Suprapubic skin (tissue), 4 donors: ENCODE measurements around a stretch of chr22.

DNA sequence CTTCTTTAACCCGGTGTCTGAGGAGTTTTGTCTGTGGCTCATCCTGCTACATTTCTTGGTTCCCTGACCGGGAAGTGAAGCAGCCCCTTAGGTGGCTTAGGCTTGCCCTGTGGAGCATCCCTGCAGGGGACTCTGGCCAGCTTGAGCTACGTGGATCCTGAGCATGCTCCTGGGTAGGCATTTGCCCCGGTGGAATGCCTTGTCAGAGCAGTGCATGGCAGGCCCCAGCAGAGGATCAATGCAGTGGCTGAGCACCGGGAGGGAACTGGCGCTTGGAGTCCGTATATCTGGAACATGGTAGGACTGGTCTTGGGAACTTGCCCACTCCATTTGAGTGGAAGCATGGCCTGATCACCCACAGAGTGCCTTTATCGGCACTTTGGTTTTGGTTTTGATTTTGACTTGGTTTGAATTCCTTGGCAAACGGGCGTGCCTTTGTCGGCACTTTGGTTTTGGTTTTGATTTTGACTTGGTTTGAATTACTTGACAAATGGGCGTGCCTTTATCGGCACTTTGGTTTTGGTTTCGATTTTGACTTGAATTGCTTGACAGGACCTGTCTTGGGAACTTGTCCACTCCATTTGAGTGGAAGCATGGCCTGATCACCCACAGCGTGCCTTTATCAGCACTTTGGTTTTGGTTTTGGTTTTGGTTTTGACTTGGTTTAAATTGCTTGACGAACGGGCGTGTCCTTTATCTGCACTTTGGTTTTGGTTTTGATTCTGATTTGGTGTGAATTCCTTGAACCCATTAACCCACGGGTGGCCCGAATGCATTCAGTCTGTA is 21.3 kb downstream of the C22orf42 start:
- PRO-cap, result no peak
- RAMPAGE, long total RNA, 4 experiments, result no peak in any of the 4 experiments

DNA sequence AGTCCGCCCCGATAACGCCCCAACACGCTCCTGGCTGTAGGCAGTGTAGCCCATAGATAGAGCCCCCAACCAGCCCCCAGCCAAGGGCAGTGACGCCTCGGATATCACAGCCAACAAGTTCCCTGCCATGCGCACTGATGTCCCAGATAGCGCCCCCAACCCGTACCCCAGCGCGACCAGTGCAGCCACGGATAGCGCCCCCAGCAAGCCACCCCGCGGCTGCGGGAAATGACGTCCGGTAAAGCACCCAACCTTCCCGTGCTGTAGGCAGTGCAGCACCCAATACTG is 792 bp downstream of the RFPL2 start:
- PRO-cap, result no peak
- RAMPAGE, long total RNA, 4 experiments, result no peak in any of the 4 experiments

DNA sequence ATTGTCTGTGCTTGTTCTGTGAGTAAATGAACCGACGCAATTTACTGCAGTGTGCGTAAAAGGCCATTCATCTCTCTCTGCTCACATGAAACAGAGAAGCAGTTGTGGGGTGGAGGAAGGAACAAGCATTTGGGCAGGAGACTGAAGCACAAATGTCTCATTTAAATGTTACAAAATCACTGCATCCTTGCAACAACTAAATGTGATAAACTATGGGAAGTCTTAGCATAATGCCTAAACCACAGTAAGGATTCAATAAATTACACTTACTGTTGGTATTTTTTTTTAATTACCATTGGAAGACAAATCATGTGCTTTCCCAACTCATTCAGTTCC is 21.5 kb upstream of the RFPL2 start:
- PRO-cap, result no peak
- RAMPAGE, long total RNA, 4 experiments, result no peak in any of the 4 experiments

DNA sequence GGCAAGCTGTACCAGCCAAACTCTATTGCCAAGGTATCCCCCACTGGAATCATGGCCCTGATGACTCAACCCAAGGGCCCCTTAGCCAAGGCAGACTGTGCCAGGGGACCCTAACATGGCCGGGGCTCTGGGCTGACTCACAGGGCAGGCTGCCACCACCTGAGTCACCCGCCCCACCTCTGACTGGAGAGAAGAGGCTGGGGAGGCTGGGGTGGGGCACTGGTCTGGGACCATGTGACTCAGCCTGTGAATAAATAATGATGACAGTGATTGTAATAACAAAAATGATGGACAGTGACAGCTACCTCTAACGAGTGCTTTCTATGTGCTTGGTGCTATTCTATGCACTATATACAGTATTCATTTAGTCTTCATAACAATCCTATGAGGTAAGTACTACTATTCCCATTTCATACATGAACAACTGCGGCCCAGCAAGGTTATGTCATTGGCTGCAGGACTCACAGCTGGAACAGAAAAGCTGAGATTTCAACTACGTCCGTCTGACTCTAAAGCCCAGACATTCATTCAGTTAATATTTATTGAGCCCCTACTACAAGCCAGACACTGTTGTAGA is 84.2 kb downstream of the FBXO7 start:
- PRO-cap, result no peak
- RAMPAGE, long total RNA, 4 experiments, result no peak in any of the 4 experiments

GRCh38 chr22:32619497-32620049 is 145.0 kb downstream of the FBXO7 start:
- PRO-cap, result no peak
- RAMPAGE, long total RNA, 4 experiments, result no peak in any of the 4 experiments

GRCh38 chr22:32652400-32652904 is 149.1 kb upstream of the TIMP3 start:
- PRO-cap, result no peak
- RAMPAGE, long total RNA, 4 experiments, result no peak in any of the 4 experiments

DNA sequence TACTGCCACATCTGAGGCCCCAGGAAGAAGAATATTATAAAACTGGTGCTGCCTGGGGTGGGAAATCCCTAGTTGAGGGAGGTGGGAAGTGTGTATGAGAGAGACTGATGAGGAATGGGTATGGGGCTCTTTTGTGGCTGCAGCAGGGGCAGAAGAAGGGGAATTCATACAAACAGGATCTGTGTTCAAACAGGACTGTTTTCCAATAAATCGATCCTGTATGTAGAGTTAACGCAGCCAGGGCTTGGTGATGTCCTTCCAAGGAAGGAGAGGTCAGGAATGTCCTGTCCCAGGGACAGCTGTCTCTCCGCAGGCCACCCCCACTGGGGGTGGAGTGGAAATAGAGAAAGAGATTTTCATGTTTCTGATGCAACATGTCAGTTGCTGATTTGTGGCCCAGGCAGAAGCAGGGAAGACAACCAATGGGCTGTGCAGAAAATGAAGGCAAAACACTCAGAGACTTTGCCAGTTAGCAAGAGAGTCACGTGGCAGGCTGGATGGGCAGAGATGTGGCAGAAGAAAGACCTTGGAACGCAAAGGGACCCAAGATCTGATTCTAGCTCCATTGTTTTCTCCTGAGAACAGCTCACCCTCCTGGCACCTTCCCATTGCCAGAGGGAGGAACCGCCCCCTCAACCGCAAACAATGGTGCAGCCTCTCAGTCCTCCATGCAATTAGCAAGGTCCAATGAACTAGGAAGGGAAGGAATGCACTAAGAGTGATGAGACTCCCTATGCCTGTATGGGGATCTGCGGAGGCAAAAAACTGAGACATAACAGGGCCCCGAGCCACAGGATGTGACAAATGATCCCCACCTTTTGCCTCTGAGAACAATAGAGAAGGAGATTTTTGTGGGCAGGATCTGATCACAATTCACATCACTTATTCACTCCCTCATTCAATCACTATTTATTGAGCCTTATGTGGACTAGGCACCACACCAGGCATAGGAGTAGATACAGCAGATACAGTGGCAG is 71.0 kb downstream of the SYN3 start:
- PRO-cap, result no peak
- RAMPAGE, long total RNA, 4 experiments, result no peak in any of the 4 experiments

- PRO-cap, result no peak
- RAMPAGE, long total RNA, 4 experiments, result no peak in any of the 4 experiments
Measured at GRCh38 chr22:33271394-33271911, 213.3 kb upstream of the SYN3 start.

- PRO-cap, result no peak
- RAMPAGE, long total RNA, 4 experiments, result no peak in any of the 4 experiments
Measured at GRCh38 chr22:33335641-33336313, 277.6 kb upstream of the SYN3 start.

DNA sequence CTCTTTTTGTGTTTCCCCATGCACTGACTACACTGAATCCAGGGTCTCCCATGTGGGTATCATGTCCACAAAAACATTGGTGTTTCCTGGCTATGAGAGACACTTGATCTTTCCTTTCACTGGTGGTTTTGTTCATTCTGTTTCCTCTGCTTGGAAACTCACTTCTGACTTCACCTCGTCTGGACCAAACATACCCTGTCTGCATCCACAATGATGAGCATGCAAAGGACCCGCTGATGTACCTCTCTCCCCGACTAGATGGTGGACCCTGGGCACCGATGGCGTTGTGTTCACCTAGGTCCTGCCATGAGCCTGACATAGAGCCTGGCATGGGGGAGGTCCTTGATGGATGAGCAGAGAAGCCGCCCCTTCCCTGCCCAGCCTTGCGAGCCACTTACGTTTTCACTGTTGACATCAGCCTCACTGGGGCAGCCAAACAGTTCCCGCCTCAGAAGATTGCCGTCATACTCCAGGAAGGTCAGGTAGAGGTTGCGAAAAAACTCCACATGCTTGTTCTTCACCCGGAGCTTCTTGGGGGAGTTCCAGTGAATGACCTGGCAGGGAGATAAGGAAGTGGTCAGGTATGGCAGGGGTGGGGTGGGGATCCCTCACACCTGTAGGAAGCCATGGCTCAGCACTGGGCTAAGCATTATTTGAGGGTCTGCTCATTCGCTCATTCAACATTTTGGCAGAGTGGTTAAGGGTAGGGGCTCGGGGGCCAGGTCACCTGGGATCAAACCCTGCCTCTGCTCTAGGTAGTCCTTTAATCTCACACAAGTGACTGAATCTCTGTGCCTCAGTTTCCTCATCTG is 279.3 kb upstream of the SYN3 start:
- PRO-cap, result no peak
- RAMPAGE, long total RNA, 4 experiments, result no peak in any of the 4 experiments

GRCh38 chr22:33736967-33737685 is 183.2 kb downstream of the LARGE1 start:
- PRO-cap, result no peak
- RAMPAGE, long total RNA, 4 experiments, result no peak in any of the 4 experiments

DNA sequence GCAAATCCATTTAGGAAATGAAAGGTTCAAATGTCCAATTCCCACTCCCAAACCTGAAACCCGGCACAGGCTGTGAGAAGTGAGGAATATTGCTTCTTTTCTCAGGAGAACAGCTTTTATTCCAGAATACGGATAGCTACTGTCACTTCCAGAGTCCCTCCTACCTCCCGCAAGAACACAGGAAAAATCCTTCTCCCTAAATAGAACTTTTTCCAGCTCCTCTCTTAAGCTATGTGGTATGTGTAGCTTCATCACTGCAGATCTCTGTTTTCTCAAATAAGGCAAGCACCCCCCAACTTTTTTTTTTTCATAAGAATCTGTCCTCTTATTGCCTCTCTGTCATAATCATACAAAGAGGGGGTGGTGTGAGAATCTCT is 126.8 kb downstream of the LARGE1 start:
- PRO-cap, result no peak
- RAMPAGE, long total RNA, 4 experiments, result no peak in any of the 4 experiments

GRCh38 chr22:33841575-33842097 is 78.6 kb downstream of the LARGE1 start:
- PRO-cap, result no peak
- RAMPAGE, long total RNA, 4 experiments, result no peak in any of the 4 experiments

DNA sequence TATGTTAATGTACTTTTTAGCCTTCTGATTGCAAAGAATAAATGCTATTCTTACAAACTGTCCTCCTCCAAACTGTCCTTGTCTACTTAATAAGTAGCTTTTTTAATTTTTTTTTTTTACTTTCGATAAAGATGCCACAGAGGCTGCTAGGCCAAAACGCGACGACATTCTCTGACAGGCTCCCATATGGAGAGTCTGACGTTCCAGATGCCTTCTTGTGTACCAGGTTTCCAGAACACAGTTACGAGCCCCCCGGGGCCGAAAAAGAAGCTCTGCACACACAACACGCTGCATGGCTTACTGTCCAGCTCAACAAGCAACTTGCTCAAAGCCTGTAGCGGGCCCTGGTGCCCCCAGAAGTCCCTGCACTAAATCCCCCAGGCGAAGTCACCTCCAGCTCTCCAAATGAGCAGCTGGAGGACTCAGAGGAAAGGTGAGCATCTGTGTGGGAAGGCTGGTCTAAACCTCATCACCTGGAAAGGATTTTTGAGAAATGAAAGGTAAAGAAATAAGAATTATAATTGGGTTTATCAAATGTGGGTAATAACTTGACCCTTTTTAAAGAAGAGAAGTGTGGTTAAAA is 39.2 kb downstream of the LARGE1 start:
- PRO-cap, result no peak
- RAMPAGE, long total RNA, 4 experiments, result start-site peak on the minus strand in 1 of 4 experiments, centred at position 351 of the sequence, 12 reads per replicate

GRCh38 chr22:33901136-33901490 is 19.2 kb downstream of the LARGE1 start:
- PRO-cap, result no peak
- RAMPAGE, long total RNA, 4 experiments, result no peak in any of the 4 experiments

DNA sequence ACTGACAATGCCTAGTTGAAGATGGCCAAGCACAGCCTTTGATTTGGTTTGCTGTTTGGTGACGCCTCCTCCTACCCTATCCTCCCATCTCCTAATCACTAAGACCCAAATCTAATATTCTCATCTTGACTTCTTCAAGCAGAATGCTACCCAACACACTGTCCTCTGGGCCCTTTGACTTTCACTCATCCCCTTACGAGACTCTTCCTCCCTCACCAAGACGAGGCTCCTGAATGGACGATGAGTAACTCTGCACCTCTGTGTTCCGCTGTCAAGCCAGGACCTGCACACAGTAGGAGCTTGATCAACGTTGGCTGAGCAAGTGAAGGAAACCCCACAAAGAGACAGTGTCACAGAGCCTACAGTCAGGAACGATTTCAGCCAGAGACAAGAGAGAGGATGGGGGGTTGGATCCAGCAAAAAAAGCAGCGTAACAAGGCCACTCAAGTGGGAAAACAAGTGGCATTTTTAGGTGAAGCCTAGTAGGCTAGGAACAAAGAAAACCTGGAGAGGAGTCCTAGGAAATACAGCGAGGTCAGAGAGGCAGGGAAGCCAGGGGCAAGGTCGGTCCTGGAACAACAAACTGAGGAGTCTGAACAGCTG is 9.8 kb downstream of the LARGE1 start:
- PRO-cap, result no peak
- RAMPAGE, long total RNA, 4 experiments, result no peak in any of the 4 experiments

DNA sequence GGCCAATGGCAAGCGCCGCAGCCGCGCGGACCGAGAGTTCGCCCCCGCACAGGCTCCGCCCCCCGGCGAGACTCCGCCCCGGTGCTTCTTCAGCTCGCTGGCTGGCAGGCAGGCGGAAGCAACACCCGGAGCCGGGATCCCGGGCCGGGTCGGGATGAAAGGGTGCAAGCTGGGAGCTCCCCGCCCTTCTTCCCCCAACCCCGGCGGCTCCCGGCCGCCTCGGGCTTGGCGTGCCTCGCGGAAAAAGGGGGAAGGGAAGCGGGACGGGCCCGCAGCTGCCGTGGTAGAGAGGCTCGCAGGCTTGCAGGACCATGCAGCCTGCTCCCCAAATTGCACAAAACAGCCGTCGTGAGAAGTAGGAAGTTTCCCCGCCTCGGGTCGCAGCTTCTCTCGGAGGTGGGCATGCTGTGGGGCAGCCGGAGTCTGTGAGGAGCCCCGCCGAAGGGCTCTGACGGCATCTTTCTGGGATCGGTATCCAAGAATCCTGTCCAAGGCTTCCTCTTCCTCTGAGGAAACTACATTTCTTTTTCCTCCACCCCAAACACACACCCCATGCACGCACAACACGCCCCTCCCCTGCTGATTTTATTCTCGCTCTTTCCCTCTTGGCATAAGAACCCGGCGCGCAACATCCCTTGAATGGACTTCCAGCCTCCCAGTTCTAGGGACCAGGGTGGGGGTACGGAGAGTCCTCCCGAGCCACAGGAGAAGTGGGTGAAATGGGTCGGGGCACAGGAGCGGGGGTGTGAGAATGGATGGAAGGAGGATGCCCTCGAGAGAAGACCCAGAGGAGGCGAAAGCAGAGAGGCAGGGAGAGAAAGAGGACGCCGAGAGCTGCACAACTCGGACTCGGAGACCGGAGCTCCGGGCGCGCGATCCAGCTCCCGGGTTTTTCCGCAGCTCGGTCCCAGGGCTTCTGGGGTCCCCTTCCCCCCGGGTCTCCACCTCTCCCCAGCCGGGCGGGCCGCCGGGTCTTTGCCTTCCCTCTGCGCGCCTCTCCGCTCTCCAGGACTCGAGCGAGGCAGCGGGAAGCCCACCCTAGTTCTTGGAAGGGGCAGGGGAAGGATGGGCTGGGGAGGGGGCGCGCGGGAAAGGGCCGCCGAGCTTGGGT is 1.2 kb upstream of the LARGE1 start:
- PRO-cap, result bidirectional peak, plus-strand start at position 138 of the sequence, minus-strand start outside the sequence; unidirectional peak, plus-strand start at position 613 of the sequence; unidirectional peak, plus-strand start at position 944 of the sequence
- RAMPAGE, long total RNA, 4 experiments, result no peak in any of the 4 experiments

- PRO-cap, result no peak
- RAMPAGE, long total RNA, 4 experiments, result no peak in any of the 4 experiments
Measured at GRCh38 chr22:34580428-34580822, 485.5 kb upstream of the ISX start.

DNA sequence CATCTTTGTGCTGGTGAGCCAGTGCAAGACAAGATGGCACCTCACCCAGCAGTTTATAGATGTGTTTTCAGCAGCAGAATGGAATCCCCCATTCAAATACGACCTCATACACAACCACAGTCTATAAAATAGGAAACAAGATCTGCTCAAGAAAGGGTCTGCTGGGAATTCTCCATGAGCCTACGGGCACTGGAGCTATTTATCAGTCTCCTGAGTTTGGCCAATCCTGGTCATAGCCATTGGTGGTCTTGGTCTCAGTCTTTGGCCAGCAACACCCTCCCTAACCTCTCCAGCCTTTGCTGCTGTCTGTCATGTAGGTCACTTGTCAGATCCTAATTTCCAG is 38.5 kb downstream of the TOM1 start:
- PRO-cap, result no peak
- RAMPAGE, long total RNA, 4 experiments, result no peak in any of the 4 experiments

GRCh38 chr22:35424592-35425133 is 24.7 kb downstream of the MCM5 start:
- PRO-cap, result no peak
- RAMPAGE, long total RNA, 4 experiments, result no peak in any of the 4 experiments